ENCODE results near the genes ALDOC, SDF2 and TLCD1.

DNA sequence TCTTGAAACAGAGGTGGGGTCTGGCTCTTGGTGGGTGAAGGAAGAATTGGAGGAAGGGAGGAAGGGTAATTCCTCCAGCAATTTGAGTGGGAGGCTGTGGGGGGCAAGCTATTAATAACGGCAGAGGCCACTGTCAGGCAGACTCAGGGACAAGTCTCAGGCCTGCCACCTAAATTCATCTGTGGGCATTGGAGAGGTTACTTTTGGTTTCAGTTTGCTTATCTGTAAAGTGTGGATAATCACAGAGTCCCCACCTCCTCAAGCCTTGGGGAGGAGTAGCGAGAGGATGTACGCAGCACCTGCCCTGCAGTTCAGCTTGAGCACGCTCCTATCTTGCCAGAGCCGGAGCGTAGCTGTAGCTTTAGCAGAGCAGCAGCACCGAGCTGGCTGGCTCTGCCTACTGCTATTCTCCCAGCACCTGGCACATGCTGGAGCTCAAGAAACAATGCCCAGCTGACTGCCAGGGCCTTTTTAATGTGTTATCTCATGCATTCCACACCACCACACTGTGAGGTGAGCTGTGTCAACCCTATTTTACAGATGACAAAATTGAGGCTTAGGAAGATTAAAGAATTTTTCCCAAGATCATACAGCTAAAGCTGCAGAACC is 7.7 kb upstream of the NOS2 start:
- PRO-cap, result no peak

DNA sequence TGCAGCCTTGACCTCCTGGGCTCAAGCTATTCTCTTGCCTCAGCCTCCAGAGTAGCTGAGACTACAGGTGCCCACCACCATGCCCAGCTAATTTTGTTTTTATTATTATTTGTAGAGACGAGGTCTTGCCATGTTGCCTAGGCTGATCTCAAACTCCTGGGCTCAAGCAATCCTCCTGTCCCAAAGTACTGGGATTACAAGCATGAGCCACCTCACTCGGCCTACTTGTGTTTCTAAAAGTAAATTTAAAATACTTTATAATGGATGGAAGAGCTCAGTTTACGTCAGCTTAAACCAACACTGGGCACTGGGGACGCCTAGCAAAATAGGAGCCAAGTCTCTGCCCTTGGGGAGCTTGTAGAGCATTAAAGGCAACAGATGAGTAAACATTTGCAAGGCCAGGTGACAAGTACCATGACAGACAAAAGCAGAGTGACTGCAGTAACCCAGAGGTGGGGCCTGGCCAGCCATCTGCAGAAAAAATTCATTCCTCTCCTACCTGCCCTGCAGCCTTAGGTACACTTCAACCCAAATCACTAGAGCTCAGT is 12.2 kb upstream of the NLK start:
- PRO-cap, result no peak

GRCh38 chr17:28094239-28094837 is 51.9 kb downstream of the NLK start:
- PRO-cap, result no peak

DNA sequence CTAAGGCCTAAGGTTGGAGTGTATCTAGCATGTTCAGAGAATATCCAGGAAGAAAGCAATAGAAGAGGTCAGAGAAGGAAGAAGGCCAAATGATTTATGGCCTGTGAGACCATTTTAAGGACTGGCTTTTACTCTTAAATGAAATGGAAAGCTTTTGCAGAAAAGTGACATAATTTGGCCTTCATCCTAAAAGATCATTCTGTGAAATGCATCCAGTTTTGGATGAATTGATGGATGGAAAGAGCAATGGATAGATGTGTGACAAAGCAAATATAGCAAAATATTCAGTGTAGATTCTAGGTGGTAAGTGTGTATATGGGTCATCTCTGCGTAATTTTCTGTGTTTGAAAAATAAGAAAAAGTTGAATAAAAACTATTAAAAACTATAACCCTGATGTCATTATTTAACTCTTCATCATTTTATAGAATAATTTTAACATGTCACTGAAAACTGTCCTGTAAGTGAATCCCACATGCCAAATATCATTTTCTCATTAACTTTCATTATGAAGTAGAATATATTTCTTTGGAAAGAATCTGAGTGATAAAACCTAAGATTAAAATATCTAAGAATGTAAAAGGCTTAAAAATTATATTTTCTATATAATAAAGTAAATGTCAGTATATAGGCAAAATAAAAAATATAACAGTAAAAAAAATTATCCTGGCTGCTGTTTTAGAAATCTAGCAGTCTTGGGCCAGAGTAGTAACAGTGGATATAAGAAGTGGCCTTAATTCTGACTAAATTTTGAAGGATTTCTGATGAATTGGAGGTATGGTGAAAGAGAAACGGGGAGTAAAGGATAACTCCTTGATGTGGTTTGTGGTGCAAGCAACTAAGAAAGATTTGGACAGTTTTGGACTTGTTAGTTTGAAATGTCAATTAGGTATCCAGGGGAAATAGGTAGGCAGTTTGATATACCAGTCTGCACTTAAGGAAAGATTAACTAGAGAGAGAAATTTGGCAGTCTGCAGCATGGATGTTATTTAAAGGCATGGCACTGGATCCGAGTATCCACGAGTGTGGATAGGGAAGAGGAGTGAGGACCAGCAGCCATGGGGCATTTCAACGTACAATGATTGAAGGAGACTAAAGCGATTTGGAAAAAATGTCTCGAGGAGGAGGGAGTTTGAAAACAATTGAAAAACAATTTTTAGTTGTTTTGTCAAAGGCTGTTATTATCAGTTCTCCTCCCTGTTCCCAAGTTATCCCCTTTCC is 117.1 kb downstream of the NLK start:
- PRO-cap, result no peak

- PRO-cap, result no peak
Observed at GRCh38 chr17:28193273-28193608, 125.8 kb upstream of the TMEM97 start.

GRCh38 chr17:28404624-28405517 is 1.1 kb downstream of the SLC46A1 start:
- PRO-cap, result no peak

DNA sequence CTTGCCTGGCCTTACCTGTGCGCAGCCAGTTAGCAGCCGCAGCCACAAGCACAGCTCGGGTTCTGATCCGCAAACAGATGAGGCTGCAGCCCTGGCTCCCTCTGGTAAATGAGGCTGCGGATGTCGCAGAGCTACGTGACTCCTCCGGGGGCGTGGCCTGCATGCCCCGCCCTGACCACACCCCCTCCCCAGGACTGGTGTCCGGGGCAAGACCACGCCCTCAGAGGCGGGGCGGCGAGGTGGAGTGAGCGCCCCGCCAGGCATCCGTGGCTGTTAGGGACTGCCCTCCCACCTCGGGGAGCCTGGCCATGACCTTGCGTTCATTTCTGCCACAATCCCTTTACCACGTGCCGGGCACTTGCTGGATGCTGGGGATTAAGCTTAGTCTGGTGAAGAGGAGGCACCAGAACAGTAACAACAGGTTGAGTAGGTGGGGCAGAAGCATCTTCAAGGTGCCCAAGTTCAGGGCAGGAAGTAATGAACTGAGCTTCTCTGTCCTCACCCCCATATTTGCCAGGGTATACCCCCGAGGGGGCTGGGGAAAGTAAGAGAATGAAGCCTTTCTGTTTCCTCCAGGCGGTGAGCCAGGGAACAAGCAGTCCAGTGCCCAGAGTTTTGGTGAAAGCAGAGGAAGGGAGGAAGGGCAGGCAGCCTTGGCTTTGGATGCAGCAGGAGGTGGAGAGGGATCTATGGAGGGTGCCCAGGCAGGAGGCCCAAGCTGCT is at the start of gene ALDOC:
Gene ALDOC, minus strand, starts transcription at position 110 of the 723 bp plus-strand sequence.
- PRO-cap, result bidirectional peak, plus-strand start at position 223 of the sequence, minus-strand start at position 110 of the sequence

DNA sequence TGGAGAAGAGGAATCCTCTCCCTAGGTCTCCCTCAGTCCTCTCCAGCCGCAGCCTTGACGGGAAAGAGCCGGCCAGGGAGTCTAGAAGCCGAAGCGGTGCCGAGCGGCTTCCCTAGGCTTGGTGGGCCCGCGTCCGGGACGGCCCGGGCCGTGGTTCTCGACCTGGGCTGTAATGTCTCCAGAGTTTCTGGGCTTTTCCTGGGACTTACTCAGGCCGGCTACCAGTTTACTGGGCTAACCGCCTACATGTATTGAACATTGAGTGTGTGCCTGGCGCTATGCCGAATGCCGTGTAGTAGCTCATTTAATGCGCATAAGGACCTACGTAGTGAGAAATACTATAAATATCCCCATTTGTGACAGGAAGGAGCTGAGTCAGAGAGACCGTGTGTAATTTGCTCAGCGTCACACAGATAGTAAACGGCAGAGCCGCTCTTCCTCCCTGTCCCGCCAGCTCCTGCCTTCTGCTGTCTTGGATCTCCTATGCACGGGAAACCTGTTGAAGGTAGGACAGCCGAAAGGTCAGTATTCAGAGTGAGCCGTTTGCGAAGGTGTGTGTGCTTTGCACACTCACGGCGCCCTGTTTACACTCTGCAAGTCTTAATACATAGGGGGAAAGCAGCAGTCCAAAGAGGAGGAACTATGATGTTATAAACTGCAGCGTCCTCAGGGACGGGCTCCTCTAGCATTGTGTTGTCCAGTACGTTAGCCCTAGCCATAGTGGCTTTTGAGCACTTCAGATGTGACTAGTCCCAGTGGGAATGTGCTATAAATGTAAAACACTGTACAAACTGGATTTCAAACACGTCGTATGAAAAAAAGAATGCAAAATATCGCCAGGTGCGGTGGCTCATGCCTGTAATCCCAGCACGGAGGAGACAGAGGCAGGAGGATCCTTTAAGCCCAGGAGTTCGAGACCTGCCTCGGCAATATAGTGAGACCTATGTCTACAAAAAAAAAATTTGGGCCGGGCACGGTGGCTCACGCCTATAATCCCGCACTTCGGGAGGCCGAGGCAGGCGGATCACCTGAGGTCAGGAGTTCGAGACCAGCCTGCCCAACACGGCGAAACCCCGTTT is 849 bp upstream of the SPAG5 start:
- PRO-cap, result bidirectional peak, plus-strand start at position 426 of the sequence, minus-strand start at position 171 of the sequence

- PRO-cap, result no peak
Observed at GRCh38 chr17:28612212-28612597, 1.8 kb downstream of the RSKR start.

GRCh38 chr17:28661552-28662350 is at the start of gene SDF2:
Gene SDF2 (minus strand): TSS chr17:28661906.
- PRO-cap, result bidirectional peak, plus-strand start at chr17:28661942, minus-strand start at chr17:28661906; bidirectional peak, plus-strand start at chr17:28662261, minus-strand start at chr17:28662152

DNA sequence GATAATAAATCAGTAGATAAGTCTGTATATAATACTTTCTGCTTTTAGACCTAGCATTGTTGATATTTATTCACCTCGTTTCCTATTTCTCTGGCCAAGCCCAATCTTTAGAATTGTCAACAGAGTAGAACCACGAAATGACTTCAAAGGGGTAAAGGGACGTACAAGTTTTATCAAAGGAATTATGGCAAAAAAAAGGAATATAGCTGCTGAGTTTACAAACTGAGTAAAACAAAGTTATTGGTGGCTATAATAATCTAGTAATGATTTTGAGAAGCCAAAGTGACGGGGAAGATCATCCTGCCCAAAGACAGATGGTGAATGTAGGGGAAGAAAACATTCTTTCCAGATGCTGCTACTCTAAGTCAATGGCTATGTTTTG is 11.7 kb downstream of the SUPT6H start:
- PRO-cap, result no peak

DNA sequence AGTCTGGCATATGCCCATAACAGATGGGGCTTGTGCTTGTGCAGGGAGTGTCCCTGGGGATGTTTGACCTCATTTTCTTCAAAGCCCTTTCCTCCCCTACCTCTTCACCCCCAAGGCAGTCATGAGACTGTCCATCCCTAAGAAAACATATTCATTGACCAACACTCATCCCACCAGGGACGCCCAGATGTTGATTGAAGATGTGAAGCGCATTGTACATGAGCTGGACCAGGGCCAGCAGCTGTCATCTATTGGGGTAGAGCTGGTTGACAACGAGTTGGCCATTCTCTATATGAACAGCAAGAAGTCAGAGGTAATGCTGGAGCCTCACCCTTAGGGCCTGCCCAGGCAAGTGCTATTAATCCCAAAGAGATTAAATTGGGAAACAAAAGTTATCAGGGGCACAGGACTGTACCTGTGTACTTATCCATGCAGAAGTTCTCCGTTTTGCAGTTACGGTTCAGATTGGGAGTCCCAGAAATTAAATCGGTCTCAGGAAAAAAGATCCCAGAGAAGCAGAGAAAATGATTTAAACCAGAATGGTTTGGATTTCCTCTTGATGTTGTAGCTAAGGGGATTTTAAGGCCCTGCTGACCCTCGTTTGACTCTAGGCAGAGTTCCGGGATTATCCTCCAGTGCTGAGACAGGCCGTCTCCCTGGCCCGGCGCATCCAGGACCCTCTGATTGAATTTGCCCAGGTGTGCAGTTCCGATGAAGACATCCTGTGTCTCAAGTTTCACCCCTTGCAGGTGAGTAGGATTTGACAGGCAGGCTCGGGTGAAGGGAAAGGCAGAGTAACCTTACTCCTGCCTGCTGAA is 24.7 kb downstream of the SUPT6H start:
- PRO-cap, result no peak

GRCh38 chr17:28721110-28721968 is 1.6 kb downstream of the RPL23A start:
- PRO-cap, result no peak

- PRO-cap, result bidirectional peak, plus-strand start at chr17:28725814, minus-strand start at chr17:28725623; bidirectional peak, plus-strand start at chr17:28726345, minus-strand start at chr17:28726214
Observed at GRCh38 chr17:28725470-28726473, at the start of gene TLCD1. Gene TLCD1 (minus strand): TSS chr17:28726233.

DNA sequence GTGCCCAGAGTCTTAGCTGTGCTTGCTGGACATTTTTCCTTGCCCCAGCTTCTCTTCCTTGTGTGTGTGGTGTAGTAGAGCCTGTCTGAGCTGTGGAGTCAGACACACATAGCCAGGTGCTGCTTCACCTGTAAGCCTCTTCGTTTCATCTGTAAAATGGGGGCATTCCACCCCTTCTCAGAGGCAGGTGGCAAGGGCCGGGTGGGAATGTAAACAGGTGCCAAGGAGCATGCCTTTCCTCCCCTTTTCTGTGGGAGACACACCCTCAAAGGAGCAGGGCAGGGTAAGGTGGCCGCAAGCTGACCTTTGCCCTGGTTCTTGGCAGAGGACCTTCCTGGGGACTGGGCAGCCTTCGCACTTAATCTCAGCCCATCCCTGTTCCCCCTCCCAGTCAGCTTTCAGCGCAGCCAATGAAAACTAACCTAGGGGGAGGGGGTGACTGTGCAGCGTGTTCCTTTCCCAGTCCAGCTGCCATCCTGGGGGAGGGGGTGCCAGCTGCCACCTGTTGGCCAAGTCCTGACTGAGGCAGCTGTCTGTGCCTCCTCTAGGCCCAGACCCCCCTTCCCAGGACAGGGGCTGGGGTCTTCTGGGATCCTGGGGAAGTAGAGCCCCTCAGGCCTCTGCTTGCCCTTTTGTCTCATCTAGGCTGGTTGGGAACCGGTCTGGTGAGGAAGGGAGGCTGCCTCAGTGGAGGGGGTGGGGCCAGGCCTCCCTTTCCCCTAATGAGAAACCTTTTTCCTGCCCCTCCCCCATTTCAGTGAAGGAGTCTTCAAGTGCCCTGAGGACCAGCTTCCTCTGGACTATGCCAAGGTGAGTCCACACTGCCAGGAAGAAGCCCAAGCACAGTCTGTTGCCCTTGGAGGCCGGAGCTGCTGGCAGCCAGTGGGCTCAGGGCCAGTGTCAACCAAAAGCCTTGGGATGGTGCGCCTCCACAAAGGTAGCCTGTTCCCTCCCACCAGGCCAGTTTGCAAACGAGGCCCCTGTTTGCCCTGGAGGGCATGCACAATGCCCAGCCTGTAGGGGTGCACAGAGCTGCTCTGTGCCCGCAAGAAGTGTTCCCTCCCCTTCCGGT is 3.0 kb downstream of the TRAF4 start:
- PRO-cap, result unidirectional peak, plus-strand start at position 850 of the sequence

- PRO-cap, result no peak
Observed at GRCh38 chr17:28807971-28808619, 34.5 kb downstream of the FAM222B start.

DNA sequence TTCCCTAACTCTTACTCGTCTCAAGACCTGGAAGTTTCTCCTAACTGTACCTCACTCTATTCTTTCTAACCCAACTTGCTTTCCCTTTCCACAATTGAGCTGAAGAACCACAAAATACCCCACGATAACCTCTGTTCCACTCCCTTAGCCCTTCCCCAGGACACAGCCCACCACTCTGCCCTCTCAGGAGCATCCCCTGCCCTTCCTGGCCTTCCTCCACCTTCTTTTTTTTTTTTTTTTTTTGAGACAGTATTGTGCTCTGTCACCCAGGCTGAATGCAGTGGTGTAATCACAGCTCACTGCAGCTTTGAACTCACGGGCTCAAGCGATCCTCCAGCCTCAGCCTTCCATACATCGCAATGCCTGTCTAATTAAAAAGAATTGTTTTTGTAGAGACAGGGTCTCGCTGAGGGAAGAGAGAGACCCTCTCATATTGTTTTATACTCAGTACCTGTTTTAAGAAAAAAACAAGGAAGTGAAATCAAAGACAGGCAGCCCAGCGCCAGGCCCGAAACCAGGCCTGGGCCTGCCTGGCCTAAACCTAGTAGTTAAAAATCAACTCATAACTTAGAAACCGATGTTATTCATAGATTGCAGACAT is 4.2 kb downstream of the FLOT2 start:
- PRO-cap, result no peak

GRCh38 chr17:29054216-29054875 is 11.4 kb downstream of the PIPOX start:
- PRO-cap, result no peak

- PRO-cap, result no peak
Observed at GRCh38 chr17:29138193-29139005, 41.8 kb downstream of the MYO18A start.

- PRO-cap, result bidirectional peak, plus-strand start at chr17:29179575, minus-strand start at chr17:29179313
Observed at GRCh38 chr17:29179130-29179945, 860 bp downstream of the MYO18A start.